SJCRH30 (cell line): ENCODE measurements around a stretch of chr2.

- RAMPAGE, long total RNA = no peak
These were observed 60.9 kb downstream of the FMNL2 start for GRCh38 chr2:152395650-152396424.

- RAMPAGE, long total RNA = no peak
These were observed 140.5 kb downstream of the PRPF40A start for GRCh38 chr2:152576540-152577478.

- RAMPAGE, long total RNA = no peak
These were observed 100.3 kb downstream of the PRPF40A start for GRCh38 chr2:152616789-152617438.

- RAMPAGE, long total RNA = no peak
These were observed 79.7 kb downstream of the PRPF40A start for GRCh38 chr2:152637278-152638244.

DNA sequence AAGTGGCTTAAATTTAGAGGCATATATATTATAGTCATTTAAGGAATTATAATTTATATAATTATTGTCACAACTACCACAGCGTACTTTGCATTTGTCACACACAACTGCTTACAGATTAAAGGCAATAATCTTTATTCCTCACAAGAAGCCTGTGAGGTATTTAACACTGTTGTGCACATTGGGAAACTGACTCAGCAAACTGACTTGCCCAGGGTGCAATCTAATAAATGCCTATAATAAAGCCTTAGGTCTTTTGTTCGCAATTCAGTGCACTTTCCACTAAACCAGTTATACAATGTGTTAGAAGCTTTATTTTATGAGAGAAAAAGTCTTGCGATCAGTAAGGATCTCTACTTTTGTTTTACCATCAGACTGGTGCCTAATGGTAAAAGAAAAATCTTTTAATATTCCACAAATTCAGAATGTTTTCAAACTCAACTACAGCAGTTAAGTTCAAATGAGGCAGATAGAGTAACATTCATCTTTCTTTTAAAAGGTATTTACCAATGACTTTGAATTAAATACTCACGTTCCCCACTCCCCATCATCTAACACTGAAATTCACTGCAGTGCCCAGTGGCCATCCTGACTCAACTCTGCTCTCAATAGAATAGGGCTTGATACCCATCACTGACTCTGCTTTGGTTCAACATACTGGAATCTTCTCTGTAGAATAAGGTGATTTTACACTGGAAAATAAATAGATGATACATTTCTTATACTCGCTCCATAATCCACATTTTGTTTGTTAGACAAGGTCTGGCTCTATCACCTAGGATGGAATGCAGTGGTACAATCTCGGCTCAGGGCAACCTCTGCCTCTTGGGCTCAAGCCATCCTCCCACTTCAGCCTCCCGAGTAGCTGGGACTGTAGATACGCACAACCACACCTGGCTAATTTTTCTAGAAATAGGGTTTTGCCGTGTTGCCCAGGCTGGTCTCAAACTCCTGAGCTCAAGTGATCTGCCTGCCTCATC is 66.6 kb downstream of the PRPF40A start:
- RAMPAGE, long total RNA = no peak

GRCh38 chr2:153403267-153404430 is 74.9 kb downstream of the RPRM start:
- RAMPAGE, long total RNA = no peak

GRCh38 chr2:153686039-153686355 is 185.7 kb upstream of the GALNT13 start:
- RAMPAGE, long total RNA = no peak

DNA sequence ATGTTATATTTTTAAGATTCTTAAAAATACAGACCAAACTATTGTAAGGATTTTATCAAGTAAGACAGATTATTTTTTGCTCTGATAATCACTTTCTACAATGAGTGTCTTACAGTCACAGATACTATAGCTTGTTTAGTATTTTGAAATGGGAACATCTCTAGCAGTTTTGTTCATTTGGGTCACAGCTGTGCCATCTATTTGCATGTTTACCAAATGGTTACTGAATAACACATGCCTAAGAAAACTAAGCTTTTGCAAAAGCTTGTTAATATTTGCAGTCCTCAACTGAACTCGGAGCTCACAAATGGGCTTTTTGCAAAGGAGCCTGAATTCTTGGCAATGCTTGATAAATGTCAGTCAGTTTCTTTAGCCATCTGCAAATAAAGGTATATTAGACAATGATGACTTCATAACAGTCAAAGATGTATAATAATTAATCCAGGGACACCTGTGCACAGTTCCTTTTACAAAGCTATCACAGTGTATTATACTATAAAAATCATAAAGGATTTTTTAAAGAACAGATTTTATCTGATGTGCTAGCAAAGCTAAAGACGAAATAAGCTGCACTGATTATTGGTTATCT is 248.6 kb upstream of the KCNJ3 start:
- RAMPAGE, long total RNA = no peak

GRCh38 chr2:155231064-155231508 is 532.6 kb downstream of the KCNJ3 start:
- RAMPAGE, long total RNA = no peak

DNA sequence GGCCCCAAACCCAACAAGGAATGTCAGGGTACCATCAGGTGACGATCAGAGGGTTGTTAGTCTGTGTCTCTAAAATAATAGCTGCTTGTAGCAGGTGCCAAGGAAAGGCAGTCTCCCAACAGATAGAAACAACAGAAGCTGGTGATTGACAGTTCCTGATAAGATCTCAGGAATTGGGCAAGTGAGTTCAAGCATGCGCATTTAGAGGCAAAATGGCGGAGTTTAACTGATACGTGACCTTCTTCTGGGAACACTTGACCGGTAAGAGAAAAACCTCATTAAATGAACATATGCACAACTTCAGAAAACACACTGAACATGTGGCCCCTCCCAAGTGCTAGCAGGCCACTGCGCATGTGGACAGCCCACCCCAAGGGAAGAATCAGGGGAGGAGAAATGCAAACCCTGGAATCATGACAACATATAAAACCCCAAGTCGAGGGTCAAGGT is 664.9 kb downstream of the KCNJ3 start:
- RAMPAGE, long total RNA = no peak

- RAMPAGE, long total RNA = no peak
These were observed 78.0 kb downstream of the NR4A2 start for GRCh38 chr2:156254271-156255100.

DNA sequence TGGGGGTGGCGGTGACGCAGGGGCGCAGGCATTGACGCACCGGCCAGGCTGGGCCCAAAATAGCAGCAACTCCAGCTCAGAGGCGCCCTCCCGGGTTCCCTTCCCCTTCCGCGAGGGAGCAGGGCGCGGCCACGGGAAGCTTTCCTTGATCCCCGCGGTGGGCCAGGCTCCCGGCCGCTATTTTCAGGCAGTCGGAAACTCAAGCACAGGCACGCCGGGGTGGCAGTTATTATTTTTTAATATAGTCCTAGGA is 2.1 kb upstream of the NR4A2 start:
- RAMPAGE, long total RNA = no peak

DNA sequence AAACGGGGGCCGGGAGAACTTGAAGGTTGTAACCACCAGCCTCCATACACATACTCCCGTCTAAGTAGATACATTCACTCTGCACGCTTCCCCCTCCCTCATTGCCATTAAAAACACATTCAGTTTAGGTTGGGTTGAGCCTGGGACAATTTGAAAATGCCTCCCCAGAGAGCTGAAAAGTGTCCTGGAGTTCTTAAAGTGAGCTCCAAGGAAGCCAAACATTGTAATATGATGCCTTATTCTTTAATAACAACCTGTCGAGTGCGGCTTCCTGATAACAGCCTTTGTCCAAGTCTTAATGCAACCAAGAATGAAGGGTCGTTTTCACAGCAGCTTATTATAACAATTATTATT is 2.4 kb upstream of the NR4A2 start:
- RAMPAGE, long total RNA = no peak

DNA sequence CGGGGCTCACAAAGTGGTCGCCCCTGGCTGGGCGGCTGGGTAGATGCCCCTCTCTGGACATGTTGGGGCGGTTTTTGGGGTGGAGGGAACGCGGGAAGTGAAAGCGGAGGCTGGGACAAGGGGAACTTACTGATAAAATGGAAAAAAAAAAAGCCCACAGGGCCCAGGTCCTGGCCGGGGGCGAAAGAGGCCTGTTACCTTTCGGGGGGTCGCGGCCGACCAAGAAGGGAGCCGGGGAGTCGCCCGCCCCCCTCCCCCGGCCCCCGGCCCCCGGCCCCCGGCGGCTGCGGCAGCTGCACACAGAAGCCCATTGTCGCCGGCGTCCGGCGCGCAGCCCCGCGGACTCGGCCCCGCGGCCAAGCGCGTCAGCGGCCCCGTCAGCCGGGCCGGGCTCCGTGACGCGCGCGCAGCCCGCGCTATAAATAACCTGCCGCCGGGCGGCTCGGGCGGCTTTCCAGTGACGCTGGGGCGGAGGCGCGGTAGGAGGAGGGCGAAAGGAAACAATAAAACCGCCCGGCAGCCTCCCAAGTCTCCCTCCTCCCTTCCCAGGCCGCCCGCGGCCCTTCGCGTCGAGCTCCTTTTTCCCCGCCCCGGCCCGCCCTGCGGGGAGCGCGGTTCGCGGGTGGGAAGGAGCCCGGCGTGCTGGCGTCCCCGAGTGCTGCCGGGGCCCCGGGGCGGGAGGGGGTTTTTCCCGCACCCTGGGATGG is 9.7 kb upstream of the NR4A2 start:
- RAMPAGE, long total RNA = no peak

GRCh38 chr2:156437756-156438589 is 1.8 kb downstream of the GPD2 start:
- RAMPAGE, long total RNA = no peak

GRCh38 chr2:156803148-156803814 is 367.1 kb downstream of the GPD2 start:
- RAMPAGE, long total RNA = no peak

GRCh38 chr2:157246127-157246827 is 11.2 kb upstream of the GALNT5 start:
- RAMPAGE, long total RNA = no peak

DNA sequence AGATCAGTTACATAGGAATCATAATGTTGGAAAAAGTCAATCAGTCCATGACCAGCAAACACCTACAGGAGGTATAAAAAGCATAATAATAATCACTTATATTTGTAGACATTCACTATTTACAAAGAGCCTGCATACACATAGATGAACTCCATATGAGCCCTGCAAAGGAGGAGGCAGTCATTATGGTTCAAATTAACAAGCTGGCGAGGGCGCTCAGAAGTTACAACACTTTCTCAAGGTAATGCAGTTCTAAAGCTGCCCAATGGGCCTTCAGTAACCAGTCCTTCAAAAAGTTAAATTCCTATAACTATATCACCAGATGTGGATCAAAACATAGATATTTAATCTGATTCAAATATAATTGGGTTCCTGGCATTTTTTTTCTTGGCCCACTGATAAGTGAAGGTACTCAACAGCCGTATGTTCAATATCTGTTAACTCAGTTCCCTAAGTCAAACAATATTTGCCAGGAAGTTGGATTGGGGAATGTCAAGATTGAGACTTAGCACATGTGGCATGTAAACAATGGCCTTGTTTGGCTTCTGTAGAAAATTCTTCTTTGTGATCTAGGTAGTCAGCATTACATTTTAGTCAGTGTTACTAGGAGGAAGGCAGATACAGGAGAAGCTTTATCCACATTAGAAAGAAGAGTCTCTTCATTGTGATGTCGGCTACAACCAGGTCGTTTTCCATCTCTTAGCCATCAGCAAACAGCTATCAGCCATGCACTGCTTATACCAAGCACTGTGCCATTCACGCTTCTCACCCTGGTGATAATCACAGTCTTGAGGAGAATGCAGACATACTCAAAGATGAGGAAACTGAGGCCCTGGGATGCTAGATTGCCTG is 2.8 kb downstream of the GALNT5 start:
- RAMPAGE, long total RNA = no peak

- RAMPAGE, long total RNA = no peak
These were observed 17.3 kb downstream of the CYTIP start for GRCh38 chr2:157426473-157427105.

DNA sequence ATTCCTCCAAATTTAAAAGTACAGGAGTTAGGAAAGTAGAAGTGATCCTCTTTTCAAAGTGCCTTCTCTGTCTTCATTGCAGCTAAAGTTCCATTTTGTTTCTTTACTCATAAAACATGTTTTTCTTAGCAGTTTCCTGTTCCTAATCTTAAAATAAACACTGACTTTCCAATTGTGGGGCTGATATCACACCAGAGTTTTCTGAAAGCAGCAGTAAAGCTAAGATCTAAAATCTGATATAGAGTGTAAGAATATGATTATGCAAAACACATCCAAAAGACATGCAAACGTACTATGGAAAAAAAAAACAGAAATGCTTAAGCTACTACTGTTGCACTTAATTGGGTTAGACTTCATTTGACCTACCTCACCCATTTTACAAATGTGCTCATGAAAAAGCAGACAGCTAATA is 10.6 kb downstream of the CYTIP start:
- RAMPAGE, long total RNA = no peak